ENCODE measurements around the genes IL4, SHROOM1 and ZCCHC10.

DNA sequence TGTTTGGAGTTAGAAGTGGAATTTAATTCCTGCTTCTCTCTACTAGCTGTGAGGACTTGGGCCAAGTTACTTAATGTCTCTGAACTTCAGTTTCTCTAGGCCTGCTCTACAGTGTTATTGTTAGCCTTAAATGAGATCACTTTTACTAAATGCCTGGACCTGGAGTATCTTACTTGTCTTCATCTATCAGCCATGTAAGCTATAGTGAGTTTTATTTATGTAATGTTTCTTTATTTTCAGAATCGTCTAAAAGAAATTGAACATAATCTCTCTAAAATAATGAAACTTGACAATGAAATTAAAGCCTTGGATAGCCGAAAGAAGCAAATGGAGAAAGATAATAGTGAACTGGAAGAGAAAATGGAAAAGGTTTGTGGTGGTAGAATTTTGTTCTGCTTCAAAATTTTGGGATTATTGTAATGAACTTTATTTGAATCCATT, 30.6 kb downstream of the RAD50 start:
- PRO-cap, result no peak

GRCh38 chr5:132673905-132674606, at the start of gene IL4:
TSS of gene IL4 (plus strand) at chr5:132673989.
- PRO-cap, result no peak

DNA sequence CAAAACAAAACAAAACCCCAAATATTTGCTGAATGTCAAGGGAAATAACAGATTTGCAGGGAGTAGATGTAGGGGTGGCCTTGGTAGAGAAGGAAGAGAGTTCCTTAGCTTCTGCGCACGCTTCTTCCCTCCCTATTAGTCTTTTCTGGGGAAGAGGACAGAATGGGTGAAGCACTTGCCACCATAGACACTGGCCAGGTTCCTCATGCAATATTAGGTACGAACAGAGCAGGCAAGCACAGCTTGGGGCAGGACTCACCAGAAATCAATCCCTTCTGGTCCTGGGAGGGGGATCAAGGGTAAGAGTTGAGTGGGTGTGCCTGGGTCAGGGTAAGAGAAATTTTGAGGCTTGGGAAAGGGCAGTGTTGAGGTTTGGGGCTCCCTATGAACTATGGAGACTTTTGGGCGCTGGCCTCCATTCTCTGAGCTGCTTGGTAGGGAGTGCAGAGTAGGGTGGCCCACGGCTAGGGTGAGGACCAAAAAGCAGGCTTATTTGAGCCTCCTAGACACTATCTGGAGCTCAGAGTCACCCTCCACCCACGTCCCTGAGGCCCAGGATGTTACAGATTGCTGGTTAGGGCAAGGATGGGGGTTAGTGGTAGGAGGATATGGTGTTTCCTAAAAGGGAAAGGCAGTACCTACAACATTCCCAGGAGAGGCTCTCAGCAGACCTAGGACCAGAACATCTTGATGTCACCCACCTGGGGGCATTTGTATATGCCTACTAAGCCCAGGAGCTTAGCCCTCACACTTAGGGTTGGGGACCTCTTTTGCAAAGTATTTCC, 2.6 kb downstream of the SHROOM1 start:
- PRO-cap, result no peak

DNA sequence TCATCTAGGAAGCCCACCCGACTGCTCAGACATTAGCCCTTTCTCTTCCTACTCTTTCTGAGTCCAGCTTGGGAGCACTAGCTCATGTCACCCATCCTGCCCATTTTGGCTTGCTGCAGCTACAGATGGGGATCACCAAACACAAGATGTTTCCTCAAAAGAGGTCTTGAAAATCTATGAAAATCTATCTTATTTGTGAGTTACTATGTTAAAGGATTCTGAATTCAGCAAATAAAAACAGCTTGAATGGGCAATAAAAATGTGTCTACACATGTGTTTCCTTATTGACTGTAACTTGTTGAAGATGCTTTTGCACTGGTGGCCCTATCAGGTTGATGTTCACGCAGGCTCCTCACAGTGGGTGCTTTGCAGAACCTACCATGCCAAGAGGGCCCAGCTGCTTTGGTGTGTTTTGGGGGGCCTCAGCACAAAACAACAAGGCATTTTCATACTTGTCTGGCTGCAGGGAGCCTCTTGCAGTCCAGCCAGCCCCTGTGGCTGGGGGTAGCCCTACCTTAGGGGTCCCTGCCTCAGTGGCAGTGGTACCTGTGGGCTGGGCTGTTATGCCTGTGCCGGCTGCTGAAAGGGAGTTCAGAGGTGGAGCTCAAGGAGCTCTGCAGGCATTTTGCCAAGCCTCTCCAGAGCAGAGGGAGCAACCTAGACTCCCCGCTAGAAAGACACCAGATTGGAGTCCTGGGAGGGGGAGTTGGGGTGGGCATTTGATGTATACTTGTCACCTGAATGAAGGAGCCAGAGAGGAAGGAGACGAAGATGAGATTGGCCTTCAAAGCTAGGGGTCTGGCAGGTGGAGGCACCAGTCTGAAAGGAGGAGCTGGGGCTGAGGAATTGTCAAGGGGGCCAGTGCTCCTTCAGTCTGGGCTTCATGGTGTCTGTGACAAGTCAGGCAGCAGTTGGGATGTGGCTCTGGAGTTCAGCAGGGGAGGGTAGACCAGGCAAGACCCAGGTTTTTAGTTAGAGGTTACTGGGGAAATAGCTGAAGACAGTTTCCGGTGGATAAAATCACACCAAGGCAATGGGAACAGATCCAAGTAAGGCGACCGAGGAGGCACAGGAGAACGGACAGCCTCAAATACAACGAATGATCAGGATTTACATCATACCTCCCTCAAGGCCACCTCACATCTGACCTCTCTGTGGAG, 1.6 kb downstream of the SHROOM1 start:
- PRO-cap, result no peak

DNA sequence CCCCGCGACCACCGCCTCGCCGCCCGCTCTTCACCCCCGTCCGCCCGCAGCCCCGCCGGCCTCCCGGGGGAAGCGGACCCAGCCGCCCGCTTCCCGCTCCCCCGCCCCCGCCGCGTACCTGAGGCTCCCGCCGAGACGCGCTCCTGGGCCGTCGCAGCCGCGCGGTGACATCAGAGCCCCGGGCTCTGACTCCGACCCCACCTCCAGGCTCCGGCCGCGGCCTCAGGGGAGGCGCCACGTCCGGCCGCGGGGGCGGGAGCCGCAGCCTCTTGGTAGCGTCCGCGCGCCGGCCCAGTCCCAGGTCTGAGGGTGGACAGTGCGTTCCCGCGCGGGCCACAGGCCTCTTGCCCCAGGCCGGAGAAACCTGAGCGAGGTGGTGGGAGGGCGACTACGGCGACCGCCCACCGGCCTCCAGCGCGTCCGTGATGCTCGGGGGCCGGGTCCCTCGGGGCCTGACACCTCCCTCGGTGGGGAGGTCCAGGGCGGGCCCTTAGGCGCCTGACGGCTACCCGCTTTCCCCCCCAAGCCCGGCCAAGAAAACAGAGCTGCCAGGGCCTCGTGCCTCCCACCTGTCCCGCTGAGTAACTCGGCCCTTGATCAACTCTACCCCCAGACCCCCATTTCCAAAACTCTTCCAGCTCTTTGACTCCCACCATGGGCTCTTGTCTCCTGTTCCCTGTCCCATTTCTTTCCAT, at the start of gene SHROOM1:
Gene SHROOM1 (minus strand): TSS at position 172 of the 695 bp plus-strand sequence.
- PRO-cap, result bidirectional peak, plus-strand start at position 237 of the sequence, minus-strand start at position 116 of the sequence; bidirectional peak, plus-strand start at position 300 of the sequence, minus-strand start at position 305 of the sequence; unidirectional peak, minus-strand start at position 427 of the sequence

DNA sequence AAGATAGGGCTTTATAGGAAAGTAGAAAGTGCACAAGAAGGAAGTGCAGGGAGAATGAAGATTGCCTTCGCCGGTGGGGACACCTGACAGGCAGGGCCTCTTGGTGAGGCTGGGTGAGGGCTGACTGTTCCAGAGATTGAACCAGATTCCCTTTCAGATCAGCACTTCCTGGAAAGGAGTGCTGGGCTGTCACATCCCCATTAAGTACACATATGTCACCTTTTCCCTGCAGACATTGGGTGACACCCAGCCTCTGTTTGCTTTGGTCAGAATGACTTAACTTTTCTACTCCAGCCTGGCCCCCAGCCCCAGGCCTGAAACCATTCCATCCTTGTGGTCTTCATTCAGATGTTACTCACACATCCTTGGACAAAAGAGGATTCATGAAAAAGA, 7.4 kb upstream of the SHROOM1 start:
- PRO-cap, result no peak

DNA sequence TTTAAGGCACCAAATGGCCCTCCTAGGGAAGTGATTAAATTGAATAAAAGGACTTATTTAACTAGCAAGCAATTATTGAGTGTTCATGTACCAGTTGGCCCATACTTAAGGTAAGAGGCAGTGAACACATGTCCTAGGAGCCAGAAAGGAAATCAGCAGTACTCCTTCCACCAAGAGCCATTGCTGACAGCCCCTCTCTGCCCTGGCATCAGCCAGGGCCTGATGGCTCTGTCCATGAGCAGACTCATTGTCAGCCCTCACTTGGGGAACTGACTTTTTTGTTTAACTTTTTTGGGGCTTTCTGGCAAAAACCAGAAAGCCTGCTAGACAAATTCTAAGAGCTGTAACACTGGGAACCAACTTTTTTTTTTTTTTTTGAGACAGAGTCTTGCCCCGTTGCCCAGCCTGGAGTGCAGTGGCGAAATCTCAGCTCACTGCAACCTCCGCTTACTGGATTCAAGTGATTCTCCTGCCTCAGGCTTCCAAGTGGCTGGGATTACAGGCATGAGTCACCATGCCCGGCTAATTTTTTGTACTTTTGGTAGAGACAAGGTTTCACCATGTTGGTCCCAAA, 10.6 kb upstream of the SHROOM1 start:
- PRO-cap, result no peak

GRCh38 chr5:132877358-132878482, 4.3 kb downstream of the LEAP2 start:
- PRO-cap, result no peak

DNA sequence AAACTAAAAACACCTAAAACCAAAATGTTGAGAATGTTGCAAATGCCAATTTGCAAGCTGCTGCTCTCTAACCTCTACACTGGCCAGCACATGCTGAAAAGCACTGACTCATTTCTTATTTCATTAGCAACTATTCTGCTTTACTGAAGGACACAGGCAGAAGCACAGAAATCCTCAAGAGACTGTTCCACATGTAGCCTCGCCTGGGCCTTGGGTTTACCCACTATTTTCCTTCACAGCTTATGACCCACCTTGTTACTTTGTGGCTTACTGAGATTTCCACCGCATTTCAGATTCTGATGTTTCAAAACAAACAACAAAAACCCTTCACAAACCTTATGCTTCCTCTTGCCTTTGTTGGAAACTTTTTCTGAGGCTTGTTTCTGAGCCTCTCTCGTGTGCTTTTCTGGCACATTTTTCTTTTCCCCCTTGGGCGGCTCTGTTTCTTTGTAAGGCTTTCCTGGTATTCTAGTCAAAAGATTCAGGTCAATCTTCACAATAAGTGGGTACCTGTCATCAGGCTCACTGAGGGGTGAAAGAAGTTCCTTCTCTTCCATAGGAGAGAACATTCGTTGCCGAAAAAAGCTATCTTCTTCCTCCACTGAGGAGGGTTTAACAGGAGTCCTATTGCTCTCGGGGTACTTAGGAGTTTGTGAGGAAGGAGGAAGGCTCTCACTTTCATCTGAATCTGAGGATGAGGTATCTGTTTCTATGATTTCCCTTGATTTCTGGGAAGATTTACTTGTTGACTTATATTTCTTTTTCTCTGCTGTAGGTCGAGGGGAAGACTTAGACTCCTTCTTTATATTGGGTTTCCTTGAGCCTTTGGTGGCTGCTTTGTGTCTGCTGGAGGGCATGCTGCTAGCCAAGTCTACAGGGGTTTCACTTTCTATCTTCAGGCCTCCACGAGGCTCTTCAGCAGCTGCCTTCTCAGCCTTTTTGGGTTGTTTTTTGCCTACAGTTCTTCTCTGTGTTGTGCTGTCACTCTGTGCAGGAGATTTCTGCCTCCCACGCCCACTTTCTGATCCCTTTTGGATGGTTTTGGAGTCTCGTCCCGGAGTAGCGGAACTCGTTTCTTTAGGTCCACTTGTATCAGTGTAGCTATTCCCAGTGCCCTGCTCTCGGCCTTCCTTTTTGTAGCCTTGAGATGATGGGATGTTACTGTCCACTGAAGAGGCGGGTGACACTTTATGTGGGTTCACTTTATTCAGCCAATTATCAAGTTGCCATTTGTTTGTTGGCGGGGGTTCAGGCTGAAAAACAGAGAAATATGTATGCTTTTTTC, 23.0 kb downstream of the LEAP2 start:
- PRO-cap, result no peak

GRCh38 chr5:133025945-133027140, at the start of gene ZCCHC10:
TSS of gene ZCCHC10 (minus strand) at chr5:133026549.
- PRO-cap, result unidirectional peak, plus-strand start at chr5:133026088; unidirectional peak, plus-strand start at chr5:133026294; bidirectional peak, plus-strand start at chr5:133026621, minus-strand start at chr5:133026549

GRCh38 chr5:133327797-133328440, 276.1 kb downstream of the HSPA4 start:
- PRO-cap, result no peak

DNA sequence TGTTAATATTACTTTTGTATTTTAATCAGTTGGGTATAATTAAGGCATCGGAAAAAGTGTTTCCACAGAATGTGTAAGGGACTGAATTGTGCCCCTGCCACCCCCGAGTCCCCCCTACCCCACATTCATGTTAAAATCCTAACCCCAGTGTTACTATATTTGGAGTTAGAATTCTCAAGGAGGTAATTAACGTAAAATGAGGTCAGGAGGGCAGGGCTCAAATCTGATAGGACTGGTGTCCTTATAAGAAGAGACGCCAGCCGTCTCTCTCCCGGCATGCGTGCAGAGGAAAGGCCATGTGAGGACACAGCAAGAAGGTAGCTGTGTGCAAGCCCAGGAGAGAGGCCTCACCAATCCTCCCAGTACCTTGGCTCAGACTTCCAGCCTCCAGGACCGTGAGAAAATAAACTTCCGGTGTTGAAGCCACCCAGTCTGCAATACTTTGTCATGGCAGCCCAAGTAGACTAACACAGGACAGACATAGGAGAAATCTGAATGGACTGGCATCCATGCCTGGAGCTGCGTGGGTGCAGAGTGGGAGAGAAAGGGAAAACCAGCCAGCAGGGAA, 89.4 kb downstream of the FSTL4 start:
- PRO-cap, result no peak

GRCh38 chr5:133821157-133821749, 147.2 kb downstream of the C5orf15 start:
- PRO-cap, result no peak

DNA sequence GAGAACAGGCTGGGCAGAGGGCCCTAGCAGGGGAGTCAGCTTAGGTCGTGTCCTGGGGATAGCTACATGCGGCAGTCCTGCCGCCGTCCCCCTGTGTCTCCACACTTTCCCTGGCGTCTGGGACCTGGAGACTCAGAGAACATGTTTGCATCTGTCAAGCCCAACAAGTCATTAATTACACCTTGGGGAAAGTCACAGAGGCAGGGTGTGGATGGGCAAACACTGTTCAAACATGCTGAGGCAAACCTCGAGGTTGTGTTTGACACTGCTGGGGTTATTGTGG, 123.6 kb downstream of the C5orf15 start:
- PRO-cap, result no peak

DNA sequence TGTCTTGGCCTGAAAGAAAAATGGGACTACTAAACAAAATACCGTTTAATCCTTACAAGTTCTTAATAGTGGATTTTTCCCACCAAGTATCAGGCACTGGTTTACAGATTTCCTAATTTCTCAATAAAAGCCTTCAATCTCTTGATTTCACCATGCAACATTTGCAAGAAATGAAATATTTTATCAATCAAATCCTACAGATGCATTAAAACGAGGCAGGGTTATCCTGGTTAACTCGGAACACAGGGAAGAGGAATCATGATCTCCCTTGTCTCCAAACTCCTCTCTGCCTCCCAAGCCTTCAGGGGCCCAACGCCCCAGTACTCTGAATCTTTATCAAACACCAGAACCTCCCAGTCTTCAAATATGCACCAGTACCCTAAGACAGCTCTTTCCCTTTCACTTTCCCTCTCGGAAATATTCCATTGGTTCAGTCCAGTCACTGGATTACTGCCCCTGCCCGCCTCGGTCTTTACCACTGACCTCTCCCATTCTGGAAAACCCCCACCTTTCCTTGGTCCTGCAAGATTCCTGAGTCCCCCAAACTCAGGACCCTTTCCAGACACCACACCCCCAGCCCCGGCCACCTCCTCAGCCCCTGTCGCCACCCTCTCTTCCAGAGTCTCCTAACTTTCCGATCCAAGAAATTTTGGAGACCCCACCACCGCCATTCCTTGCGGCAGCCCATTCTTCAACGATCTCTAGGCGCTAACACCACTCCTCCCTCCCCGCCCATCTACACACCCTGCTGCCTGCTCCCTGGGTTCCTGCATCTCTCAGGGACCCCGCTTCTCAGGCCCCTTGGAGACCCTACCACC, 765 bp downstream of the C5orf15 start:
- PRO-cap, result no peak

DNA sequence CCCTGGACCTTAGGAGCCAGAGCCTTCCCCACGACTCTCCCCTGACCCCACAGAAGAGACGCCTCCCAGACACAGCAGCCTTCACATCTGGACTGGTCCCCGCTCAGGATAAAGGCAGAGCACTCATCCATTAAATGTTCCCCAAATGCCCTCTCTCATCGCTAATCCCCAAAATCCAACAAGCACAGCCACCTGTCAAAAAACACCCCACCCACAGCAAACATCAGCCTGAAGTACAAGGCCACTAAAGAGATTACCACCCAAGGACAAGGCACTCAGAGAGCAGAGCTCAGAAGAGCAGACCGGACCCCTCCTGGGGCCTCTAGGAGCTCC, 9.9 kb downstream of the VDAC1 start:
- PRO-cap, result no peak

DNA sequence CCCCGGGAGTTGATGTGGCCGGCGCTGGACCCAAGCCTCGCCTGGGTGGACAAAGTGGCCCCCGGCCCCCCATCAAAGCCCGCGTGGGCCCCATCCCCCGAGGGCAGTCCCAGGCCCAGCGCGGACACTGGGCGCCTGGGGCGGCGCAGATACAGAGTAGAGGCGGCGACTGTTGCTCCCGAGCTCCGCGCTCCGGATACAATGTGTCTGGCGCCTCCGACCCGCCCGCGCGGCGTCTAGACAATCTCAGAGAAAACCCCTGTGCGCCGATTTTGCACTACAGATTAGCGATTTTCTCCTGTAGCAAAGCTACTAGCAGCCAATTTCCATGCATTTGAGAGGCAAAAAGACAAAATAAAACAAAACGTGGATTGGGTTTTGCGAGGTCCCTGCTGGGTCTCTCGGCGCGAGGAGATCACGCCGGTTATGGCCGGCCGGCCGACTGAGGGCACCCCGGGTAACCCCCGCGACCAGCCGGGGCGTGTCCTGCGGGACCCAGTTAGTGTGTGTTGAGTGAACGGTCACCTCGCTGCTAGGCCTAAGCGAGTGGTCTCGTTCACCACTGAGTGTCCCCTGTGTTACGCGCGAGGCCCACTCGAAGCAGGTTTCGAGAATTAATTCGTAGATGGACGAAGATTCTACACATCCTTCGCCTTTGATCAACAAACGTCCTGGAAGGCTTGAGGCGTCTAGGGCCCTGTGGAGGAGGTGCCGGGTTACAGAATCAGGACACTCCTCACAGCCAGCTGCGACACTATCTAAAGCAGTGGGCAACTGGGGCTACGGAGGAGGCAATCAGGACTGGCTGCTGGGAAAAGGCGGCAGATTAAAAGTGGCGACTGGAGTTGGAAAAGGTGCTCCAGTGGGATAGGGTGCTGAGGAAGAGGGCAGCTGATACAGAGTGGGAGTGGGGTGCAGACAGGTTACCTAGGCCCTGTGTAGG, 683 bp upstream of the VDAC1 start:
- PRO-cap, result bidirectional peak, plus-strand start at position 201 of the sequence, minus-strand start at position 174 of the sequence; bidirectional peak, plus-strand start at position 498 of the sequence, minus-strand start at position 428 of the sequence

- PRO-cap, result no peak
These were observed 14.9 kb upstream of the VDAC1 start for GRCh38 chr5:134019720-134020002.

DNA sequence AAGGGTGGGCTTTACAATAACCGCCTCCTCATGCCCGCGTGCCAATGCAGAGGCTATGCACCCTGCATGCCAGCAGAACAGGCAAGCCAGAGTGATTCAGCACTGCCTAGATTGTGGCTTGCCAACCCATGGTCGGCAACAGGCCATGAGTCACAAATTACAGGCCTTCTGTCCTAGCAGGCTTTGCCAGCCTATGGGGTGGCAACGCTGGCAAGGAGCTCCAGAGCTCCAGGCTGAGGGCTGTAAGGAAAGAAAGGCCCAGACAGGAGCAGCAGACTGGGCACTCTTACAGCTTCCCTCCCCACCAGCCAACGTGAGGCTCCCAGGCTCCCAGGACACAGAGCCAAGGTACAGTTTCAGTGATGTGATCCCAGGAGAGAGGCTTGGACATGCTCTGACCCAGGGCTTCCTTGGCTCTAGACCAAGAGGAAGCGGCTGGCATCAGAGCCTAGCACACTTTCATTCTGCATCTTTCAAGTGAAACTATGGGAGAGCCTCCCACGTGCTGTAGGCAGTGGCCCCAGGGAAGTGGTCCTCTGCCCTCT, 54.2 kb upstream of the VDAC1 start:
- PRO-cap, result no peak

DNA sequence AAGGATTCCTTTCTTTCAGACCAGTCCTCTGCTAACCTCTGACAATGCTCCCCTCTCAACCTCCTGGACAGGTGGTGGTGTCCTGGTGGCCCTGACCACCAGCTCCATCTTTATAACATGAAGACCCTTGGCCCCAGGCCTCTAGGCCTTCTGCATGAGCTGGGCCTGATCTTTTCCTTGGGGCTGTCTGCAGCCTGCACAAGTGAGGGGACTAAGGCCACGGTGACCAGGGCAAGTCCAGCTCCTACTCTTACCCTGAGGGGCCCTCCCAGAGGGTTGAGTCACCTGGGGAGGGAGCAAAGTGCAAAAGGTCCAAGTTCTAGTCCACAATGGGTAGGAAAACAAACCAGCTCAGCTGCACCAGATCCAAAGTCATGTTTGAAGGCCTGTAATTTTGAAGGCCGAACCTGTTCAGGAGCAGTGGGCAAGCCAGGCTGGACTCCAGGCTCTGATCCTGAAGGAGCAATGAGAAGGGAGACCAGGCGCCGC, 15.9 kb upstream of the TCF7 start:
- PRO-cap, result no peak

All from right common carotid artery plus branches (tissue), 1 donor.